Mucosa of descending colon (tissue), 1 donor: ENCODE measurements around a stretch of chr14.

DNA sequence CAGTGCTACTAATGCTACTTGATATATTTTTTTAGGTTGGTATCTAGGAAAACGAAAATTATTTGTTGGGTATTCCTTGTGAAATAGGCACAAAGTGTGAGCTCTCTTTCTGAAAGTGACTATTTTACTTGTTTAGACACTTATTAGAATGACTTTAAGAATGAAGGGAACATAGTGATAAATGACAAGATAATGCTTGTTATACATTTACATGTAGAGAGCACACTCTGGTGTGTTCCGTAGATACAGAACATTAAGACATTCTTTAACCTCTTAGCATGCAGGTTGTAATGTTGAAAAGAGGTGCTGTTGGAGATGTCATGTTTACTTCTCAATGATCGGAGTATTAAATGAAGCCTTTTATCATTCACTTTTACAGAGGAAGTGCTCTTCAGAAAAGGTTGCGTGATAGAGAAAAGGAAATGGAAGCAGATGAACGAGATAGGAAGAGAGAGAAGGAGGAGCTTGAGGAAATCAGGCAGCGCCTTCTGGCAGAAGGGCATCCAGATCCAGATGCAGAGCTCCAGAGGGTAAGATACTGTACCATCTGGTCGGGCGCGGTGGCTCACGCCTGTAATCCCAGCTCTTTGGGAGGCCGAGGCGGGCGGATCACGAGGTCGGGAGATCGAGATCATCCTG is 27.2 kb upstream of the PSEN1 start:
- PRO-cap = no peak

DNA sequence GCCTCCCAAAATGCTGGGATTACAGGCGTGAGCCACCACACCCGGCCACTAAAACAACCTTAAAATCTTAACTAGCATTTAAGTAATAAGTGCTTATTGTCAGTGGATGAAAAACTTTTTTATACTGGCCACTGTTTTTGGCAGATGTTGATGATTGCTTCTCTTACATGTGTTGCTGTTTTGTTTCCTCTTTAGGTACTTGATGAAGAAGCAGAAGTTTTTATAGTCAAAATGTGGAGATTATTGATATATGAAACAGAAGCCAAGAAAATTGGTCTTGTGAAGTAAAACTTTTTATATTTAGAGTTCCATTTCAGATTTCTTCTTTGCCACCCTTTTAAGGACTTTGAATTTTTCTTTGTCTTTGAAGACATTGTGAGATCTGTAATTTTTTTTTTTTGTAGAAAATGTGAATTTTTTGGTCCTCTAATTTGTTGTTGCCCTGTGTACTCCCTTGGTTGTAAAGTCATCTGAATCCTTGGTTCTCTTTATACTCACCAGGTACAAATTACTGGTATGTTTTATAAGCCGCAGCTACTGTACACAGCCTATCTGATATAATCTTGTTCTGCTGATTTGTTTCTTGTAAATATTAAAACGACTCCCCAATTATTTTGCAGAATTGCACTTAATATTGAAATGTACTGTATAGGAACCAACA is 16.7 kb upstream of the PSEN1 start:
- PRO-cap = no peak

GRCh38 chr14:73129194-73130369 is 6.7 kb upstream of the PSEN1 start:
- PRO-cap = no peak

DNA sequence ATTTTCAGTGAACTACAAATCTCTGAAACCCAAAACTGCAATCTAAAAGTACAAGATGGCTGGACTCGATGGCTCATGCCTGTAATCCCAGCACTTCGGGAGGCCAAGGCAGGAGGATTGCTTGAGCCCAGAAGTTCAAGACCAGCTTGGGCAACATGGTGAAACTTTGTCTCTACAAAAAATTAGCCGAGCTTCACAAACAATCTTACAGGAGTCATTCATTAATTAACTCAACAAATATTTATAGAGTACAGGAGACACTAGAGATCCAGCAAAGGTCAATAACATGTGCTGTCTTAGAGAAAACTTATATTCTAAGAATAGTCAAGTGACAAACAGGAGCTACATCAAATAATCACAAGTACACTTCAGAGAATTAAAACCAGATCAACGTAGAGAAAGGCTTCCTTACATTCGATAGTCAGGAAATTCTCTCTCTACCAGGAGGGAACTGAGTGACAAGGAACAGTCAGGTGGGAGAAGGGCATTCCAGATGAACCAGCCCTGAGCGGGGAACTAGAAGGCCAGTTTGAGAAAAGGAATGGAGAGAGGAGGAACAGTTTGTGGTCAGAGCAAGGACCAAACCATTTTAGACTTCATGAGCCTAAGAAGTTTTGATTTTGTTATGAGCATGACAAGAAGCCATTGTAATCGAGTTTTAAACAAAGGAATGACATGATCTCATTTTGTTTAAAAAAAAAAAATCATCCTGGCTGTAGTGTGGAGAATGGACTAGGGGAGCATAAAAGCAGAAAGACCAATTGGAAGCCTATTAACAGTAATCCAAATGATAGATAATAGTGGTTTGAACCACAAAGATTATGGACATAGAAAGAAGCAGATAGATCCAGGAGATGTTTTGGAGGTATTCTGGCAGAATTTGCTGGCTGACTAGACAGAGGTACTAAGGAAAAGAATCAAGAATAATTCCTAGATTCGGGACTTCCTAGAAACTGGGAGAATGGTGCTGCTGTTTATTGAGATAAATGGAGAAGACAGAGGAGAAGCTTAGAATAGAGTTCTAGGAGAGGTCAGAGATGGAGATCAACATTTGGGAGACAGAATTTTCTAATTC is 27.3 kb downstream of the PSEN1 start:
- PRO-cap = no peak

DNA sequence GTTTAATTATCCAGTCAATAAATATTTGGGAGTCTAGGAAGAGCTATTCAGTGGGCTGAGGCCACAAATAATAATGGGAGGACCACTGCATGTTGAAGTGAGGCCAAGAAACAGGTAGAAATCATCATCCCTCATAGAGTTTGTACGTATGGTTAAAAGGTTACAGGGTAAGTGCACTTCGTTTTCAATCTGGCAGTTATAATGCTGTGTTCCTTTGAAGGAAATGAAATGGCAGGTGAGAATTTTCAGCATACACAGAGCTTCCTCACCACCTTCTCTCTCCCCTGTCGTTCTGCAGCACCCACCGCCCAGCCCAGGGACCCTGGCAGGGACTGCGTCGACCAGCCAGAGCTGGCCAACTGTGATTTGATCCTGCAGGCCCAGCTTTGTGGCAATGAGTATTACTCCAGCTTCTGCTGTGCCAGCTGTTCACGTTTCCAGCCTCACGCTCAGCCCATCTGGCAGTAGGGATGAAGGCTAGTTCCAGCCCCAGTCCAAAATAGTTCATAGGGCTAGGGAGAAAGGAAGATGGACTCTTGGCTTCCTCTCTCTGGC is 35.0 kb downstream of the PAPLN start:
- PRO-cap = no peak

DNA sequence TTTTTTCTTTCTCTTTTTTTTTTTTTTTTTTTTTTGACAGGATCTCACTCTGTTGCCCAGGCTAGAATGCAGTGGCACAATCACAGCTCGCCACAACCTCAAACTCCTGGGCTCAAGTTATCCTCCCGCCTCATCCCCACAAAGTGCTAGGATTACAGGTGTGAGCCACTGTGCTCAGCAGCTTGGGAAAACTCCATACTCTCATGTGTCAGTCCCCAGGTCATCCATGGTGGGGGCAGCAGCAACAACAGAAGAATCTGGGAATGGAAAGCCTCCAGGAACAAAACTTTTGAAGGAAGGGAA is 53.0 kb downstream of the NUMB start:
- PRO-cap = no peak

GRCh38 chr14:73492659-73493107 is 1.9 kb downstream of the RIOX1 start:
- PRO-cap = no peak

- PRO-cap = no peak
Observed at GRCh38 chr14:73526281-73526855, 10.6 kb upstream of the ACOT1 start.

GRCh38 chr14:73537219-73538185 is 559 bp downstream of the ACOT1 start:
- PRO-cap = no peak

- PRO-cap = no peak
Observed at GRCh38 chr14:73568627-73568880, 459 bp upstream of the ACOT2 start.

- PRO-cap = no peak
Observed at GRCh38 chr14:73729416-73729809, 15.2 kb upstream of the PNMA1 start.

- PRO-cap = no peak
Observed at GRCh38 chr14:73736795-73737642, 22.8 kb upstream of the PNMA1 start.

DNA sequence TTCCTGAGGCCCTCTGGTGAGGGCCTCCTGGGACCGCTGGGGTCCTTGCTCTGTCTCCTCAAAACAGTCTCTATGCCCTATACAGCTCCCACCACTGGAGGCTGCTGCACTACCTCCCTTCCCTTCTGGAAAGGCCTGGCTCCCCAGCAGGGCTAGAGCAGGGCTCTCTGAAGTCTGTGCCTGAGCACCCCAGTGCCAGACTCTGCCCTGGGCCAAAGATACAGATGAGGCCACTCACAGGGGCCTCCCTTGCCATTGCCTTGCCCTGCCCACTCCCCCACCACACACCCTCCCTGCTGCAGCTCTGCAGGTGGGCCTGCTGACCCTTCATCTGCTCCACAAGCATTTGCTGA is 13.6 kb downstream of the MIDEAS start:
- PRO-cap = no peak

DNA sequence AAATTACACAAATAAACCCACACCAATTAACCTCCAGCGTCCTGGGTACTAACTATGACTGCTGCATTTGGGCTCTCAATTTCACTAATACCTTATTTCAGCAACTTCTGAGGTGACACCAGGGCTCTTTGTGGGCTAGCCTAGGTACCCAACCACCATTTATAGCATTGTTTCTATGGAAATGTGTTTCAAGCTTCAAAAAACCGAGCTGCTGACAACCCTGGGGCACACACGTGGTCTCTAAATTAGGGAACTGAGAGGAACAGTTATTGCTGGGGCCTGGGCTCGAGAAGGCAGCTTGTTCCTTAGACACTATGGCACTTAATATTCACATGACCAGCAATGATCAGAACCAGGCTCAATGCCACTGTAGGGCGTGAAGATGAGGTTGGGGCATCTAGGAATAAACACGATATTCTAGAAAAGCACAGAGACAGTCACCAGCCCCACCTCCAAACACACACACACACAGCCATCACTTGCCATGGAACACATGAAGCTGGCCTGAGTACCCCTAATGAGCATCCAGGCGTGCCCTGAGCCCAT is 10.6 kb upstream of the MIDEAS start:
- PRO-cap = no peak

DNA sequence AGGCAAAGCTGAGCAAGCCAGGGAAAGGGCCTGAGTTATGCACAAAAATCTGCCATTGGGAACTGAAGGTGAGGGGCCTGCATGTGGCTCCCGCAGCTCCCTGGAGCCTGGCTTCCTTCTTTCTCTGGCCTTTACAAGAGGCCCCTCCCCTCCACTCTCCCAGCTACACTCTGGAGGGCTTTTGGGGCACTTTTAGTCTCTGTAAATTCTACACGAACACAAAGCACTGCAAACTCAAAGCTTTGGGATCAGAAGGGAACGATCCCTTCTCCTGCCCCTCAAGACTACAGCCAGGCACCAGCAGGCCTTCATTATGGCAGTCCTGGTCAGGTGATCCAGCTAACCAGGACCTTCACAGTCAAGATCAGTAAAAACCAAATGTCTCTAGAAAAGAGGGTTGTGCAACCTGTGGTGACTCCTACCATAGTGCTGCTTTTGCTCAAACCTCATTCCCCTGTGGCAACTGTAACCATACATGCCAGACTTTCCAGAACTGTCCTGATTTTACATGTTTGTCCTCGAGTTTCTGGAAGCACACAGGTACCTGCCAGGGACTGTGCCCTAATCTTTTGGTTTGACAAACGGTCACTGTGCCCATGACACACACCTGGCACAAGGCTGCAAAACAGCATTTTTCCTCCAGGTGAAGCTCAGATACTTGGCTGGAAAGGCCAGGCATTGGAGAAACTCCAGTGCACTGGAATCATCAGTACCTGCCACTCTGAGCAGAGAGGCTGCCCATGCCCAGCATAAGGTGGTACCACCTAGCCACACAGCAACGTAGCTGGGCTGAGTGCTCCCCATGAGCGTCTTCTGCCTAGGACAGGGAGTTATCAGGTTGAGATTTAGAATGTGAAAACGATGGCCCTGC is 24.5 kb upstream of the MIDEAS start:
- PRO-cap = no peak

DNA sequence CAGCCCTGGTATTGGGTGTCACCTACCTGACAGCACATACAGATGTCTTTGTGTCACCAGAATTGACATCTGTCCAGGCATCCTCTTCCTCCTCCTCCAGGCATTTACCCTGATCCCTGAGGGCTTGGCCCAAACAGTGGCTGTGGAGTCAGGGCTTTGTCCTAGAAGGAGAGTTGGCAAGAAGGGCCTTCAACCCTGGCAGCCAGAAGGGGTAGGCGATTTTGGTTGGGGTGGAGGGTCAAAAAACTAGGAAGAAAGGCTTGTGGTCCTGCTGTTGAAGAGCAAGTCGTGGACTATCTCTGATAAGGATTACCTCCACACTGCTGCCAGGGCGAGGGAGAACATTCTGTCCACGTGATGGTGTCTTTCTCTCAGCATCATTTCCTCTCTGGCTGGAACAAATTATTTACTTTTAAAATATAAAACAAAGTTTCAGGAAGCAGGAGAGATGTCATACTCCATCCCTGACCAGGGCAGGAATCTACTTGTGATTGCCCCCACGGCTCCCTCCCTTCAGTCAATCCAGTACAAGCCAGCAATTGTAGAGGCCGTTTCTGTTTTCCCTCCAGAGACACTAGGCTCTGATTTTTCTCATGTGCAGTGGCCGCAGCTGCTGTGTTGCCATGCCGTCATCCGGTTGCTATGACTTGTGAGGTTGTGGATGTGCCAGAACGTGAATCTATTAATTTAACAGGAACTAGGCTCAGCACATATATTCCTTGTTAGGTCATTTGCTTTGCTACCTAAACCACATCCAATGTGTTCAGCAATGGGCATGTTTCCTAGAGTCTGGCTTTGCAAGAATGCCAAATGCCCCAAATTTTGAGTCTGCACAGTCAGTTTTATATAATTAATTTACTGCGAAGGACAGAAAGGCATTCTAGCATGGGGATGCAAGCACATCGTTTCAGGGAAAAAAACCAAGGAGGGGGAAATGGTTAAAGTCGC is 30.0 kb upstream of the MIDEAS start:
- PRO-cap = no peak

GRCh38 chr14:73816400-73816762 is 35.2 kb upstream of the PTGR2 start:
- PRO-cap = no peak

DNA sequence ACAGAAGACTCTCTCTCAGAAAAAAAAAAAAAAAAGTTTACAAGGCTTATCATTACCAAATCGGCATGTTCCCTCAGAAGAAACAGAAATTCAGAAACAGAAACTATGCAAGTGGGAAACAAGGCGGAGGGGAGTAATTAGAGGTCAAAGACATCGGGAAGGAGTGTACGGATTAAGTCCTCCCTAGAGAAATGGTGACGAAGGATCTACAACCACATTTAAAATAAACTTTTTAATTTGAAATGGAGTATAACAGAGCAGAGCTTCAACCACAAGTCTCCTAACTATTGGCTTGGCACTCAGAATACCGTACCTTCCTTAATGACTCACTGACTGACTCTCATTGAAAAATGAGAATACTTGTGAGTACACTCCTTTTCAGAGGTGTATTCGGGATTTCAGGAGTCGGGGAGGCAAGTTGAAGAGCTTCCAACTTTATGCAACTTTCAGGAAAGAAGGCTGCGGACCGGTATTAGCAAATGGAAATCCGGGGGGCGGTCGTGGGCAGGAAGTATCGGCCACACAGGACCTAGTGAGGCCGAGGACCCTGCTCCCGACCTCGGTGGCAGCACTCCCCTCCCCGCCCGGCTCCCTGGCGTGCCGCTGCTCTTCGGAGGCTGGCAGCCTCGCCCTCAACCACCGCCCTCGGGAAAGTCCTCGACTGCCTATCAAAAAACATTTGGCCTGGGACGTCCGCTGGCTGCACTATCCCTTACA is 769 bp downstream of the ENTPD5 start:
- PRO-cap = unidirectional peak, plus-strand start at position 147 of the sequence; bidirectional peak, plus-strand start at position 343 of the sequence, minus-strand start at position 342 of the sequence; bidirectional peak, plus-strand start at position 671 of the sequence, minus-strand start at position 589 of the sequence

DNA sequence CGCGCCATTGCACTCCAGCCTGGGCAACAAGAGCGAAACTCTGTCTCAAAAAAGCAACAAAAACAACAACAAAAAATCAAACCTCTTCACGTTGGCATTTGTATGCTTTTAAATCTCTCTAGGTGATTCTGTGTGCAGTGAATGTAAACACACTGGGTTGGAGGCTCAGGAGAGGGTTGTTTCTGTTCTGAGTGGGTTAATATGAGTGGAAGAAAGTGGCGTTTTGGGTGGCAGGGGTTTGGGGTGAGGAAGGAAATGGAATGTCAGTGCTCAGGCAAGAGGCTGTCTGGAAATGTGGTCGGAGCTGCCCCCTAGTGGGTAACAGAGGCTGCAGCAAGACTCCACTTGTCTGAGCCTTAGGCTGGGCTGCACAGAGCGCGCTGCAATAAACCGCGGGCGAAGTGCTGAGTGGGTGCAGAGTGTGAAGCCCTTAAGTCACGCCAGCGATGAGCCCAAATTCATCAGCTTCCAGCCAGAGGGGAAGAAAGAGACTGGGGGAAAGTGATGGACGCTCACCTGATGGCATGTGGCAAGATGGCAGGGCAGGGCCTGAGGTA is 12.2 kb downstream of the VSX2 start:
- PRO-cap = no peak

- PRO-cap = no peak
Observed at GRCh38 chr14:74326155-74326550, 22.1 kb upstream of the VRTN start.